Myometrial cell (primary cell): ENCODE measurements around a stretch of chr7.

DNA sequence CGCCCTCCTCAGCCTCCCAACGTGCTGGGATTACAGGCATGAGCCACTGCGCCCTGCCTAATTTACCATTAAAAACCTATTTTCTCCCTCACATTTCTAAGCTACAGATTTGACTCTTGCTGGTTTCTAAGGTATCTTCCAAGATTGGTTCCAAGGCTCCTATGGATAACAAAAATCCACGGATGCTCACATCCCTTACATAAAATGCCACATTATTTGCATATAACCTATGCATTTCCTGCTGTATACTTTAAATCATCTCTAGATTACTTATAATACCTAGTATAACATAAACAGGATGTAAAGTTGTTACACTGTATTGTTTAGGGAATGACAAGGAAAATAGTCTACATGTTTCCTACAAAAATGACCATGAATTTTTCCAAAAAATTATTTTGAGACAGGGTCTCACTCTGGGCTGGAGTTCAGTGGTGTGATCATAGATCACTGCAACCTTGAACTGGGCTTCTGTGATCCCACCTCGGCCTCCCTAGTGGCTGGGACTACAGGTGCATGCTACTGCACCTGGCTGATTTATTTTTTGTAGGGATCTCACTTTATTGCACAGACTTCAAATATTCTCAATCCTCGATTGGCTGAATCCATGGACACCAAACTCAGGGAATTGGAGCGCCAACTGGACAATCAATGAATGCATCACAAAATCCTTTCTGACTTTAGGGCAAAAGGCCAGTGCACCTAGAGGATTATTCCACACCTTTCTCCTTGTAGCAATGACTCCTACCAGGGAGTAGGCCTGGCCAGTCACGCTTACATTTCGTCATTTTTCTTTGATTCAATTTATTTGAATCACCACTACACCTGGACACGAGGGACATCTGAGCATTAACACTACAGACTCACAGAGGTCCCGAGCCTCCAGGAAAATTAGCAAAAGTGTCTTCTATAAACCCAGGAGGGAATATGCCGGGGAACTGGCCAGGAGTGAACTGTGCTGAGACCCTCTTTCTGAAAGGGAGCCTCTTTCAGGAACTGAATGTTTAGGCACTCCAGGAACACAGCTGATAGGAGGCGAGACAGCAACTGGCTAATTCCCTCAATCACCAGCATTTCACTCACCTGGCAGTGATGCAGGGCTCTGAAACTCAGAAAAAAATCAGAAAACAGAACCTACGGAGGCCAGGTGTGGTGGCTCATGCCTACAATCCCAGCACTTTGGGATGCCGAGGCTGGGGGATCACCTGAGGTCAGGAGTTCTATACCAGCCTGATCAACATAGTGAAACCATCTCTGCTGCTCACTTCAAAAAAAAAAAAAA, 6.5 kb downstream of the CHCHD2 start:
- RAMPAGE, long total RNA = no peak

- RAMPAGE, long total RNA = no peak
Observed at GRCh38 chr7:56164546-56164864, 48.3 kb upstream of the NUPR2 start.

DNA sequence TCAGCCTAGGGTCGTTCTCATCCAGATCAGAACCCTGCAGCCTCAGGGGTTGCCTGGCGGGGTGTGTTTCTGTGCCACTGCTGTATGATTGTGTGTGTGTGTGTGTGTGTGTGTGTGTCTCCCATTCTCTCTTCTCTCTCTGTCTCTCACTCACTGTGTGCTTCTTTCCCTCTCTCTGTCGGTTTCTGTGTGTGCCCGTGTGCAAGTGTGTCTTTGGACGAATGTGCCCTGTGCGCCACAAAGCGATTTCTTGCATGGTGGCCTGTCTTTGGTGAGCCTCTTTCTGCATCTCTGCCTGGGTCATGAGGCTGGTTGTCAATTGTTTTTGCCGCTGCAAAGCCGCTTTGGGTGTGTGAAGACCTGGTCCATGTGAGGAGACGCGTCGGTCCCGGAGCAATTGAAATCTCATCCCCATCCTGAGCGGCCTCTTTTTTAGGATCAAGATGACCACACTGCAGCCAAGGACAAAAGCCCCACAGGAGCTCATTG, 320.6 kb downstream of the ZNF716 start:
- RAMPAGE, long total RNA = no peak

DNA sequence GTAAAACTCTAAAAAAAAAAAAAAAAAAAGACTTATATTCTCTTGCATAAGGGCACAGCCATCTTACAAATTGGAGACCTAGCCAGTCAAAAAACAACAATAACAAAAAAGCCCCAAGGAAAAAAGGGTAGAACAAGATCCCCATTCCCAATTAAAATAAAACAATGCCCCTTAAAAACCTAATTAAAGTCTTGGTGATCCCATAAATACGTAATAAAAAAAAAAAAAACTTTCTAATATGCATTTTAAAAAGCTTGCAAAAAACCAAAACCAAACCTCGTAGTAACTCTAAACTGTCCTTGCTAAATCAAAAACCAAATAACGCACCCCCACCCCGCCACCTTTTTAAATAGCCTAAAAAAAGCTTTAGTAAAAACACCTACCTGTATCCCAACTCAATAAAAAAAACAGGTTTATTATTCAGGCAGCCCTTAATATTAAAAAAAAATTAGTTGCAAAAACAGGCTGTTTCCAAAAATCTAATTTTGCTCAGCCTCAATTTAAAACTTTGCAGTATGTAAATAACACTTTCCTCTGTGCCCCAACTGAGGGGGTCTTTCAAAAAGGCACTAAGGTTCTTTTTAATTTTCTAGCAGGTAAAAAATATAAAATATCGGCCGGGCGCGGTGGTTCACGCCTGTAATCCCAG, 52.7 kb downstream of the ZNF680 start:
- RAMPAGE, long total RNA = no peak

DNA sequence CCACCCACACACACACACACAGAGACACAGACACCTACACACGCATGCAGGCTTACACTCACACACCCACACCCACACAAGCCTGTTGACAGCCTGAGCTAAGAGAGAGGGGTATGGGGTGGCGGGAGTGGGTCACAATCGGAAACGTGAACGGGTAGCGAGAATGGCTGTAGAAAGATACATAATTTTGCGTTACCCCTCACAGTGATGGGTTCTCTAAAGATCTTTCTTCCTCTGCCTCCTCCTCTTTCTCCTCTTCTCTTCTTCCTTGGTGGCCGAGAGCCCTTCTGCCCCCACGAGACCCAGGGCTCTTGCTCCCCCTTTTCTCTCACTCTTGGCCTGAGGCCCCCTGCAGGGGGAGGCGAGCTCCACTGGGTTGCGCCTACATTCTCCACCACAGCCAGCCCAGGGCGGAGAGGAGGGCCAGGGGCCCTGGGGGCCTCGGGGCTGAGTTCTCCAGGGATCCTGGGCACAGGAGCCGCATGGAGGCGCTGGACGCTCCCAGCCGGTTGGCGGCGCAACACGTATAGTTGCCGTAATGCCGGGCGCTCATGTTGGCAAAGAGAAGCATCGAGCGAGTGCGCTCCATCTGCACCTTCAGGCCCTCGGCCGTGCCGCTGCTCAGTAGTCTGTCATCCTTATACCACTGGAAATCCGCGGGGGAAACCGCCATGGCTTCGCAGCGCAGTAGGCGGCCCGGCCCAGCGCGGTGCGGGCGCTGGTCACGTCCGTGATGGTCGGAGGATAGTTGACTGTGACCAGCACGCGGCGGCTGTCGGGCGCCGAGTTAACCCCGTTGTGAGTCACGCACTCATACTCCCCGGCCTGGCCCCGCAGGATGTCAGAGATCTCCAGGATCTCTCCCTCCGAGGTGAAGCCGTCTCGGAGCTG, 6.4 kb upstream of the ZNF680 start:
- RAMPAGE, long total RNA = no peak

GRCh38 chr7:65953652-65954397, 28.2 kb downstream of the GUSB start:
- RAMPAGE, long total RNA = no peak

GRCh38 chr7:65955558-65956256, 26.3 kb downstream of the GUSB start:
- RAMPAGE, long total RNA = no peak

GRCh38 chr7:66099395-66100667, 14.8 kb upstream of the CRCP start:
- RAMPAGE, long total RNA = no peak

DNA sequence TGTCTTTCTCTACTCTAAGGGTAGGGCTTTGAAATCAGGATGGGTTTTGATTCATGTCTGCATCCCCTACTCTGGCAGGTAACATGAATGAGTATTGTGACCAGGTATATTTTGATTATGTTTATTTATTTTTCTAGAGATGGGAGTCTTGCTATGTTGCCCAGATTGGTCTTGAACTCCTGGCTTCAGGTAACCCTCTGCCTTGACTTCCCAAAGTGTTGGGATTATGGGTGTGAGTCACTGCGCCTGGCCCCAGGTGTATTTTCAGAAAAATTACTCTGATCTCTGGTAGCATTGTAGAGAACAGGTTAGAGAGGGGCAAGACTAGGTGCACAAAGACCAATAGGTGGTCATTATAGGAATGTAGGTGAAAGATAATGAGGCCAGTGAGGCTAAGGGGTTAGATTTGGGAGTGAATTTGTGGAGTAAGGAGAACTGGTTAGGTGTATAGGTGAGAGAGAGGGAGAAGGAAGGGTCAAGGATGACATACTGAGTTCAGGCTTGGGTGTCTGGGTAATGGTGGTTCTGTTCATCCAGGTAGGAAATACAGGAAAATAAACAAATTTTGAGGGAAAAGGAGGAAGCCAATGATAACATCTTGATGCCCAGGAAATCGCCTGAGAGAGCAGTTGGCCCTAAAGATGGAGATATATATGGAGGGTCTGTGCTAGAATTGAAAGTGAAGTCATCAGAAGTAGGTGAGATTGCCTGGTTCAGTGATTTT, 4.7 kb downstream of the TPST1 start:
- RAMPAGE, long total RNA = no peak

GRCh38 chr7:66238255-66238774, 33.2 kb downstream of the TPST1 start:
- RAMPAGE, long total RNA = no peak

GRCh38 chr7:66555087-66555364, 73.7 kb upstream of the KCTD7 start:
- RAMPAGE, long total RNA = no peak

DNA sequence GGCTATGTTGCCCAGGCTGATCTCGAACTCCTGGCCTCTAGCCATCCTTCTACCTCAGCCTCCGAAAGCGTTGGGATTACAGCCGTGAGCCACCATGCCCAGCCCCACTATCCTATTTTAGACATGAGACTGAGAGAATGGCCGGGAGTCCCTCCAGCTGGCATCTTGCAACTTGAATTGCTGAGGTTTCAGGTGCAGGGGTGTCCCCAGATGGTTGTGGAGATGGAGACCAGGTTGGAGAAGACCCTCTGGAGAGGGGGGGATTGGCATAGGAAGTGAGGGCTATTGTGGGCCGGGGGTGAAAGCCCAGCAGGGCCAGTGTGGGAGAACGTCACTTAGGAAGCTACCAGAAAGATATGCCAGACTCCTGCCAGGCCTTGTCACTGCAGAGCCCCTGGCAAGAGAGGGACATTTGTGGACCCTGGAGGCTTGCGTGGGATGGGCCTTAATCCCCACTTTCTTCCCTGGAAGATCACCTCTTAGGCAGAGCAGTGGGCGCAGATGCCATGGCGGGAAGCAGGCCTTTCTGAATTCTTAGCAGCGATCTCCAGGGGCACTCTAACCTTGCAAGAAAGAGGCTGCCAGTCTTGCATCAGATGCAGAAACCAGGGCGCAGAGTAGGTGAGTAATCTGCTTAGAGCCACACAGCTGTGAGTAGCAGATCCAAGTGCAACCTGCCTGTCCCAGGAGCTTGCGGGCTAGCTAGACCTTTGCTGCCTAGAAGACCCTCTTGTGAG, 39.8 kb downstream of the KCTD7 start:
- RAMPAGE, long total RNA = no peak

DNA sequence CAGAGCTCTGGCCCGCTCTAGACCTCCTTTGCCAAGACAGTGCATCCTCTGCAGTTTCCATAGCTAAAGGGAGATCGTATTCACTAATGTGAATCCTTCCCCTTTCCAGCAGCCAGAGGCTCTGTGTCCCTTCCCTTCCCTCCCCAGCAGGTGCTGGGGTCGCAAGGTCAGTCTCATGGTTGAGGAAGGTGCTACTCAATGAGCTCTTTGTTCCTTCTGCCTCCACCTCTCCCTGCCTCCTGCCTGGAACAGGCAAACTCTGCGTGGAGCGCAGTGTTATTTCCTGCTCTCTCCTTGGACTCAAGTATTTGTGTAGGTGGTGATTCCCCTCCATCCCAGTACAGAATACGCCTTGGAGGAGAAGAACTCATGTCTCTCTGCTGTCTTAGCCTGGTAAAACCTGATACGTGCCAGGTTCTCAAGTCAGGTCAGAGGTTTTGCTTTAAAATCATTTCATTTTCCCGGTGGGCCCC, 36.4 kb downstream of the SBDS start:
- RAMPAGE, long total RNA = no peak

DNA sequence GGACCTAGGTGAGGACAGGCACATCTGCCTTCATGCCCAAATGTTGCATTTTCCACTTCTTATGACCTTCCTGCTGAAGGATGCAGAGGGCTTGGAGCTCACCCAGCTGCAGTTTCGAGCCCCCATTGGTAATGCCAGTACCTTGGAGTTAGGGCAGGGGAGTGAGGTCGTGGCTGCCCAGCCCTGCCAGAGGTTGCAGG, 24.9 kb downstream of the SBDS start:
- RAMPAGE, long total RNA = no peak

DNA sequence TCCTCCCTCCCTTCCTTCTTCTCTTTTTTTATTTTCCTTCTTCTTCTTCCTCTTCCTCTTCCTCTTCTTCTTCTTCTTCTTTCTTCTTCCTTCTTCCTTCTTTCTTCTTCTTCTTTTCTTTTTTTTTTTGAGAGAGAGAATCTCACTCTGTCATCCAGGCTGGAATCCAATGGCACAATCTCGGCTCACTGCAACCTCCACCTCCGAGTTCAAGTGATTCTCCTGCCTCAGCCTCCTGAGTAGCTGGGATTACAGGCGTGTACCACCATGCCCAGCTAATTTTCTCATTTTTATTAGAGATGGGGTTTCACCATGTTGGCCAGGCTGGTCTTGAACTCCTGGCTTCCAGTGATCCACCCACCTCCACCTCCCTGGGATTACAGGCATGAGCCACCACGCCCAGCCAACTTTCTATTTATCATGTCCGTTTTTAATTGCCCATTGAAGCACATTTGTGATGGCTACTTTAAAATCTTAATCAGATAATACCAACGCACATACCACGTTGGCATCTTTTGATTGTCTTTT, 72.2 kb upstream of the SPDYE21 start:
- RAMPAGE, long total RNA = no peak

- RAMPAGE, long total RNA = no peak
Observed at GRCh38 chr7:69184232-69184677, 414.0 kb upstream of the AUTS2 start.

GRCh38 chr7:69599084-69600009, 1.1 kb downstream of the AUTS2 start:
- RAMPAGE, long total RNA = no peak

GRCh38 chr7:69656688-69657345, 58.5 kb downstream of the AUTS2 start:
- RAMPAGE, long total RNA = no peak

DNA sequence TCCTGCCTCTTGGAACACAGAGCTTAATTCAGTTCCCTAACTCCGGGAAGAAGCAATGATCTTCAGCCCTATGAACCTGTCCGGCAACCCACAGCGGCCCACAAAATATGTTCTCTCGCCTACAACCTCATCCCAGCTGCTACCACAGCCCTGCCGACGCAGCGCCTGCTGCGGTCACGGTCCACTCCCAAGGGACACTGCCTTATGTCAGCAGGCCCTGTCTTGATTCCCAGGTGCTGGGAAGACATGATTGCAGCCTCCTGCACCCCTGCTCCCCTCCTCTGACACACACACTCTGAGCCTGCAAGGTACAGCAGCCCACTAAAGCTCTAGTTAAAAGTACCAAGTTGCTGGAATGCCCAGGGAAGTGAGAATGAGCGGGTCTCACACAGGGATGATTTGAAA, 715.4 kb upstream of the GALNT17 start:
- RAMPAGE, long total RNA = no peak

- RAMPAGE, long total RNA = no peak
Observed at GRCh38 chr7:70471711-70472388, 660.1 kb upstream of the GALNT17 start.